ENCODE results near the genes AKR1C8 and UCN3.

- PRO-cap, 8 experiments = no peak in any of the 8 experiments
These were observed 9.3 kb downstream of the AKR1C1 start for GRCh38 chr10:4972401-4973112.

GRCh38 chr10:5017696-5018545 lies 14.3 kb upstream of the AKR1C2 start:
- PRO-cap, 8 experiments = no peak in any of the 8 experiments

DNA sequence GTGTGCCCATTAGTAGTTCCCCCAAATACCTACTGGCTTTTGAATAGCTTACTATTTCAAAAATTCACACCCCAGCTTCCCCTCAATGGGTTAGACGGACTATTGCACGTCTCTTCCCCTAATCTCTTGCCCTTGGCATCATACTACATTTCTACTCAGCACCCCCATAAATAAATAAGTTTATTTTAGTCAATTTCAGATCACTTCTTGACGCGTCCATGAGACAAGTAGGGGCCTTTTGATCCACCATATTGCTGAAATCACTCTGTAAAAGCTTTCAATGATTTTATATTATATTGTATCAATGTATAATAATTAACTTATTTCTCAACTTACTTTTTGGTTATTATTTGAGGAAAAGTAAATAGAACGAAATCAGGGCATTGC lies 1.2 kb upstream of the AKR1C3 start:
- PRO-cap, 8 experiments = no peak in any of the 8 experiments

DNA sequence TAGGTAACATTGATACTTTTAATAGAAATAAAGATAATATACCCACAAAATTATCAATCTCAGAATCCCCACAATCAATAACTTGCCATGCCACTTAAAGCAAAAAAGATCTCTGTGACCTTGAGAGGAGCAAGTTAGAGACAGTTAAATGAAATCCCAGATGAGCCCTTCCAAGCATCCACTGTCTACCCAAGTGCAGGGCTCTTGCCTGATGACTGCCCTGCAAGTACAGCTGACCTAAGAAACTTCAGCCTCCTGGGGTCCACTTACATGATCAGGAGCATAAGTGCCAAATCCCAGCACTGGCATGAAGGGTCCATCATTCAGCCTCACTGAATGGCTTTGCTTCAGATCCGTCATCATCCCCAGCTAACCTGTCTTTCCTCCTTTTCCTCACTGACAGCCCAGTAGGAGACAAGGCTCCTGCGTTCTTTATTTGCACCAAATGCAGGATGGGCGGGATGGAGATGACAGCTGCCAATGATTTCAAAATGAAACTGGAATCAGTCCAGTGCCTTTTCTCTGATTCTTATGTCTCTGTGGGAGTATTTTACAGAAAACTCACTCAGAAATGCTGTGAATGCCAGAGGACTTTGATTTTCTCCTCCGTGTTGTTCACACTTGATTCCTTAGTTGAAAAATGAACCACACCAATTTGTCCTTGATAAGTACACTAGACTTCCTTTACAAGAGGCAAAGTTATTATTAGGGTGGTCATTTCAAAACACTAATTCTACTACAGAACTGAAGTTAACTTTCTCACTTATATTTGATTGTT lies at the start of gene AKR1C8:
AKR1C8 (minus strand) TSS at position 409 of the 778 bp plus-strand sequence.
- PRO-cap, 8 experiments = no peak in any of the 8 experiments

DNA sequence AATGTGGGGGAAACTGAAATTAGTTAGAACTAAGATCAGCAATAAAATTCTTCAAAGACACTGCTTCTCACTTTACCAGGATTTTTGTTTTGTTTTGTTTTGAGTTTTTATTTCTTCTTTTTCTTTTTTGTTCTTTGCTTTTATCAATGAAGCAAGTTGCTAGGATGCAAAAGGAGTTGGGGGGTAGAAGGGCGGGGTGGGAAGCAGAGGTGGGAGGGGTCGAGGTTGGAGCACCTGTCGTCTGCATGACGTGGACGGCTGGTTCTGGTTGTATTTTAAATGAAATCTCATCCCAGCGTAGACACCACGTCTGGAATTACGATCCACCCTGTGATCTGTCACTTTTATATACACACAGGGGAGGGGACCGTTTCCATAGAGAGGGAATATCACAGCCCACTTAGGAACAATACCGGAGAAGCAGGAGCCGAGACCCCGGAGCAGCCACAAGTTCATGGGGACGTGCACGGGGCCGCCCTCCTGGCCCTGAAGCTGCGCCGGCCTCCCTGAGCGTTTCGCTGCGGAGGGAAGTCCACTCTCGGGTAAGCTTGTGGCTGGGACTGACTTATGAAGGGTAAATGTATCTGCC lies at the start of gene UCN3:
UCN3 (plus strand) TSS at position 278 of the 589 bp plus-strand sequence.
- PRO-cap, 8 experiments = no peak in any of the 8 experiments

DNA sequence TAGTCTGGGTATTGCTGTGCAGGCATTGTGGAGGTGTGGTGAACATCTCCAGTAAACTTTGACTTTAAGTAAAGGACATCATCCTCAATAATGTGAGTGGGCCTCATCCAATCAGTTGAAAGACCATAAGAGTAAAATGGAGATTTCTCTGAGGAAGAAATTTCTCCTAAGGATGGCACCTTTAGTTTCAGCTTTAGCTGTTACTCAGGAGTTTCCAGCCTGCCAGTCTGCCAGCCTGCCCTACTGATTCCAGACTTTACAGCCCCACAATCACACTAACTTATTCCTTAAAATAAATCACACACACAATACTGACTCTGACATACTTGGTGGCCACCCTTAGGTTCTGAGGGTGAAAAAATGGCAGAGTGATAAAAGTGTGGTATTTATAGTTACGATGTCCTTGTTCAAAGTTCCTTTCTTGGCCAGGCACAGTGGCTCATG lies 2.5 kb upstream of the TUBAL3 start:
- PRO-cap, 8 experiments = no peak in any of the 8 experiments

GRCh38 chr10:5457187-5458228 lies 41.9 kb downstream of the CALML5 start:
- PRO-cap, 8 experiments = no peak in any of the 8 experiments

DNA sequence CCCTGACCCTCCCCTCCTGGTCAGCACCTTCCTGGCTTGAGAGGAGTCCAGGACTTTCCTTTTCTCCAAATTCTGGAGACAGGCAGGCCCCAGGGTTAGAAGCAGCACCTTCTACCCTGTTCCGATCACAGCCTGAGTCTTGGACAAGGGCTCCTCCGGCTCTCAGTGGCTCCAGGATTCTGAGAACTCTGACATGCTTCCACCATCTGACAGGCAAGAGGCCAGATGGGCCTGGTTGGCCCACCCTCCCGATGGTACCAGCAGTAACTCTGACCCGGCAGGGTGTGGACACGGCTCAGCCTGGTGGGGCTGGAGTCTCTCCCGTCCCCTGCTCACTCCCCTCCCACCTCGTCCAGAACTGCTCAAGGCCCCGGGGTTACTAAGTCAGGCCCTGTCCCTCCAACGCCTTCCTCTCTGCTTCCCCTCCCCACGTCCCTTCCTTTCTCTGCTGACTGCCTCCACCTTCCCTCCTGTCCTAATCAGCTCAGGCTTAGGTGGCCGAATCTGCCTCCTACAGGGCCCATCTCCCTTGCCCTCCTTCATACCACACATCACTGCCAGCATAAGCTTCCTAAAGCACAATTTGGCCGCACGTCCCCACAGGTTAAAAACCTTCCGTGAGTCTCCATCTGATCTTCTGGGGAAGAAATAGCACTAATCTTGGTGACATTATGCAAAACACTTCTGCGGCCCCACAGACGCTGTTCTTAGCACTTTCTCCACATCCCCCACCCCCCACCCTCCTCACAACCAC lies 12.5 kb downstream of the CALML5 start:
- PRO-cap, 8 experiments = no peak in any of the 8 experiments

- PRO-cap, 8 experiments = no peak in any of the 8 experiments
These were observed 1.1 kb downstream of the CALML5 start for GRCh38 chr10:5498215-5498666.

DNA sequence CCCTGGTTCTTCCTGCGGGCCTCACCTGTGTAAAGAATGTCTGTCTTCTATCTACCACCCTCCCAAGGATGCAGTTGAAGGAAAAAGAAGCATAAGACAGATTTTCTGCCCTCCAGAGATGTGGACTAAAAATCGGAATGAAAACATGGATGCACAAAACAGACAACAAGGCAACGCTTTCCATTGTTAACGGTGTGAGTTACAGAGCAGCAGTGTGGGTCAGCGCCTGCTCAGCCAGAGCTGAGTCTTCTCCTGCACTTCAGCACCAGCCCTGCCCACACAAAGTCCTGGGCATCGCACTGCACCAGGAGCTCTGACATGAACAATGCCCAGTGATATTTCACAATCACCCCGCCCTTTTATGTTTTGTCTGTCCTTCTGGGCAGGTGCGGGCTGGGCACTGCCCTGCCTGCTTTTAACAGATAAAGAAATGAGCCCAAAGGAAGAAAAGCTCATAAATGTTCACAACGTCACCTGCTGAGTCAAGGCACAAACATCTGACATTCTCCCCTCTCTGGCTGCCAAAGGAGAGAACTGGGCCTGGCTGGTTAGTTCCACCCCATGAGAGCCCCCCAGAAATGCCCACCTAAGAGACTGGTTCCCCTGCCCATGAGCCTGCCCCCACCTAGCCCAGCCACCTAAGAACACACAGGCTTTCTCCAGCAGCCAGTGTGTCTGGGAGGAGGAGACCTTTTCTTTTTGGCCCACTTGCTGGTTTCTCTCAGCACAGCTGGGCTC lies 22.1 kb downstream of the CALML3 start:
- PRO-cap, 8 experiments = no peak in any of the 8 experiments

- PRO-cap, 8 experiments = no peak in any of the 8 experiments
These were observed 26.2 kb downstream of the CALML3 start for GRCh38 chr10:5550734-5551551.

GRCh38 chr10:5610640-5611078 lies 55.7 kb downstream of the ASB13 start:
- PRO-cap, 8 experiments = no peak in any of the 8 experiments

- PRO-cap, 8 experiments = no peak in any of the 8 experiments
These were observed 21.1 kb downstream of the ASB13 start for GRCh38 chr10:5645164-5645908.

- PRO-cap, 8 experiments = no peak in any of the 8 experiments
These were observed 42.1 kb downstream of the TASOR2 start for GRCh38 chr10:5726627-5727254.

DNA sequence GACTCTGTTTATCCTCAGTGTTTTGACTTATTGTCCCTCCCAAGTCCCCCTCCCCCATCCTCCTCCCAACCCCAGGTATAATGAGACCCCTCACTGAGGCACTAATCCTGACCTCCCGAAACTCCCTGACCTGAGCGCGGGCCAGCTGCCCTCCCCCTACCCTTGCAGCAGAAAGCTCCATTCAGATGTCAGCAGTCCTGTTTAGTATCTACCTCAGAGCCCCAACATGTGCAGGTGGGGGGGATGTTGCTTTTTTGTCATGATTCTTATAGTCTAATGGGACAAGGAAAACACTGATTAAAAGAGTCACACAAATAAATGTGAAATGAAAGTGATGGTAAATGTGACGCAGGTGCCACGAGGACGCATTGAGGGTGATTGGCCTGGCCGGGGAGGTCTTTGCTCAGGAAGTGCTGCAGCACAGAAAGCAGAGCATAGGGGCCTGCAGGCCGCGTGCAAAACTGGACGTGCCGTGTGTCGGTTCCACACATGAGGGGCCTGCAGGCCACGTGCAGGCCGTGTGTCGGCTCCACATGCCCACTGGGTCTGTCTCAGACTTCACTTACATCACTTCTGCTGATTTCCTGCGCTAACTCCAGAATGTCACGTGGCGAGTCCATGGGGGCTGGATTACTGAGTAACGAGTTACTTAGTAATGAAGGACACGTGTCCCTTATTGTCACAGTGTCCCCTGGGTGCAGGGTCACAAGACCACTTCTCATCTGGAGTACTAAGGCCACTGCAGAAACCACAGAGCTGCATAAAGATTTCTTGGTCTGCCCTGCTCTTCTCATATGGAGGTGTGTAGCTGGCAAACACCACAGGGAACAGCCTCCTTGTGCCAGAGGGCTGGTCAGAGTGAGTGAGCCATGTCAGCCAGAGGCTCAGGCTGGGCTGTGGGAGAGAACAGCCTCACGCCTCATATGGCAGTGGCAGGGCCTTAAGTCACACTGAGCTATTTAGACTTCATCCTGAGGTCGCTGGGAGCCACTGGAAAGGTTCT lies 61.0 kb downstream of the GDI2 start:
- PRO-cap, 8 experiments = no peak in any of the 8 experiments

DNA sequence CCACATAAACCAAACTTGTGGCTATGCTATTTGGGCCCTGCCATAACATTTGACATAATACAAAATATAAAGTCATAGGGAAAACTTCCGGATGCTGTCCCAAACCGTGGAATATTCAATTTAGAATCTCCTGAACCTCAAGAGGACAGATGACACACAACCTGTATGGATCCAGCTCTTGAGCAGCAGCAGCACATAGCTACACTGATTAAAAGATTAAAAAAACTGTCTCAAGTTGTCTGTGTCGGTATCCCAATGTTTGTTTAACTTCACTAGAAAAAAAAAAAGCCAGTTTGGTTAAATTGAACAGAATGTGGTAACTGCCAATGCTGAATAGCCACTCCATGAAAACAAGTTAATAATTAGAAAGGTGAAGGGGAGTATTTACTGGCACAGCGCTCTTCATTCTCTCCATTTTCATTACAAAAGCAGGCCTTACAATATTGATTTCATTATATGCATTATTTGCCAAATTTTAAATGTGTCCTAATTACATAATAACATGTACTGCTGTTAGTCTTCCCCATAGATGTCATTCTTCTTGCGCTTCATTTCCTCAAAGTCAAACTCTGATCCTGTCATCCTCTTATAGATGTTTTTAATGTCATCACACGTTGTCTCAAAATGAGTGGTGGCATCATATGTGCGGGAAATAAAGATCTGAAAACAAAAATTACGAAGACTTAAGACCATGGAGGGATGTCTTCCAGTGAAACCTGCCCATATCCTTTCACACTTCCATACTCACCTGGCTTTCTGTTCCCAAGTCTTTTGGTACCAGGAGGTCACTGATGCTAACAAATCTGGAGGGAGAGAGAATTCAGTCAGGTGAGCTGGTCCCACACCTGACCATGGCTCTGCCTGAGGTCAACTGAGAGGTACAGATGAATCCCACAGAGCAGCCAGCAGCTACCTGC lies 47.5 kb downstream of the GDI2 start:
- PRO-cap, 8 experiments = no peak in any of the 8 experiments

- PRO-cap, 8 experiments = peak in 6 of 8 experiments; most common plus-strand start chr10:5775885 (in 6); most common minus-strand start chr10:5775728 (in 1)
These were observed 37.6 kb downstream of the GDI2 start for GRCh38 chr10:5775607-5776155.

- PRO-cap, 8 experiments = no peak in any of the 8 experiments
These were observed 28.2 kb downstream of the GDI2 start for GRCh38 chr10:5785088-5785362.

DNA sequence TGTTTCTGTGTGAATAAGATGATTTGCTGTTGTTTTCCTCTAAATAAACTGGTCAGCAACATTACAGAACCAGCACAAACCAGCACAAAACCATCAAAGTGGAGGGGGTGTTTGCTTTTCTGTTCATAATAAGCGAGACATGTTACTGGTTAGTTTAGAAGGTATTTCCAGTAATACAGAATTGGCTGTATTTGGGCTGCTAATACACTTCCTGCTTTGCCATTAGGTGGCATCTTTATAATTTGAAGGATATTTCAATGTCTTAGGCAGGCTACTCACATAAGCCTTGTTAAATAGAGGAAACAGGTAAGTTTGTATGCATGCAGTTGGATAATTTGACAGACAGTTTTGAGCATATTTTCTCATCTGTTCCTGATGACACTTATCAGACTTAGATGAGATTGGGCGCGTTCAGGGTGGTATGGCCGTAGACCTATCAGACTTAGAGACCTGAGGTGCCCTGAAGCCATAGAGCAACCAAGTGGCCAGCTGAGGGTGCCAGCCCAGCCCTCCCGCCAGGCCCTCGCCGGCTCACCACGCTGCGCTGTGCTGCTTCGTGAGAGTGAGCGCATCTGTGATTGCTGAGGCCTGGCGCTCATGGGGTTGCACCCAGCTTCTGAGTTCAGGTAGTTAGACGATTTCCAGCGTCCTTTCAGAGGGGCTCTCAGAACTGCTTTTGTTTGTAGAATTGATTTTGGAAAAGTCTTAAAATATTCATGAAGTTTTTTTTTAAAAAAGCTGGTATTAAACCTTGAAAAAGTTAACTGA lies 10.1 kb downstream of the FBH1 start:
- PRO-cap, 8 experiments = no peak in any of the 8 experiments

DNA sequence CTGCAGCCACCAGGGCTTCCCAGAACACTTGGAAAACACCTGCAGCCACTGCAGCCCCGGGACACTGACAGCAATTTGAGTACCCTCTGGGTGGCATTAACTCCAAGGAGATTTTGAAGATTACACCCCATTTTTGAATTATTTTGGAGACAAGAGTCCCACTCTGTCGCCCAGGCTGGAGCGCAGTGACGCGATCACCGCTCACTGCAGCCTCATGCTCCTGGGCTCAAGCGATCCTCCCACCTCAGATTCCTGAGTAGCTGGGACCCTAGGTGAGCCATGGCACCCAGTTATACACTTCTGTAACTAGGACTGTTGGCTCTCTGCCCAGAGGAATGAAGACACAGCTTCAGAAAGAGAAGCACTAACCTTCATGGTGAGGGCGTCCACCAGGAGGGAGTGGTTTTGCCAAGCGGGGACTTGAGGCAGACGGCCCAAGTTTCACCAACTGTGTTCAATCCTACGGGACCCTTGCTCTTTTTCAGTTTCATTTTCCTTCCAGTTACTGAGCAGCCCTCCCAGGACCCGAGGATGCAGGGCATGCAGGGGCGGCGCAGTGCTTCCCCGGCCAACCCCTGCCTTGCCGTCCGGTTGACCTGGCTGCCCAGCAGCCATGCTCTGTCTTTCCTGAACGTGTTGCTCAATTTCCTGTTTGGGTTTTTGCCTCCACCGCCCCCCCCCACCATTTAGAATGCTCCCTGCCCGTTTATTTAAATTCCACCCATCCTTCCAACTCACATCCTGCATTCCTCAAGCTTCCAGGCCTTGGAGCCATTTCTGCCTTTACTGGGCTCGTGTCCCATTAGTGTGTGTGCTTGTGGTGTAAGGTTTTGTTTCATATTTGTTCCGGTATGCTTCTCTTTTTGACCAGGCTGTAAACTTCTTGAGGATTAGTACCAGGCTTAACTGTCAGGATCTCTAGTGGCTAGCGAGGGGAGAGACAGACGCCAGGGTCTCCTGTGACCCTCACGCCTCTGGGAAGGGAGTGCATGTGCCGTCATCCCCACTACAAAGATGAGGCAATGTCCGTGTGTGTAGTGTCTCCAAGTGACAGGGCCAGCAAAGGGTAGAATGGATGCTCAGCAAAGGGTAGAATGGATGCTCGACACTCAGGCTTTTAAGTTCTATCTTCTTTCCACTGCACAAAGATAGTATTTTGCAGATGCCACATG lies 31.7 kb downstream of the IL15RA start:
- PRO-cap, 8 experiments = peak in 2 of 8 experiments; most common minus-strand start position 590 of the sequence (in 1)